Upper lobe of left lung (tissue), 5 donors: ENCODE measurements around the gene RPS23.

GRCh38 chr5:79112223-79113437 is 1.0 kb downstream of the BHMT start:
- PRO-cap, 2 experiments, result no peak in any of the 2 experiments
- RAMPAGE, long total RNA, 4 experiments, result no peak in any of the 4 experiments

- PRO-cap, 2 experiments, result no peak in any of the 2 experiments
- RAMPAGE, long total RNA, 4 experiments, result start-site peak on the plus strand in 2 of 4 experiments, at chr5:79277919-79278042 at its widest, 7 to 20 reads per replicate
Observed at GRCh38 chr5:79277695-79278189, 41.8 kb downstream of the JMY start.

DNA sequence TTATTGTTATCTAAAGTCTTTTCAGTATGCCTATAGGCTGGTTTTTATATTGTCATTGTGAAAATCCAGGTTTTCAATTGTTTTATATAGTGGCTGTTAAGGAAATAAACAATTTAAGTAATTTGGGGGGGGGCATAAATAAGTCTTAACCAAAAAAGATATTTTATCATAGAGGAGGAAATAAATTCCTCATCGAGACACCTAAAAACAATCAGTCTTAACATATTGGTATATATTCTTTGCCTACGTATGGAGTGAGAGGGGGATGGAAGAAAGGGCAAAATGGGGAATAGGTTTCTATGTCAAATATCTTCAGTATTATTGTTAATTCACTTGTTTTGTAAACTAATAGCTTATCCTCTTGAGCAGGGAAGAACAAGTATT is 53.7 kb downstream of the JMY start:
- PRO-cap, 2 experiments, result no peak in any of the 2 experiments
- RAMPAGE, long total RNA, 4 experiments, result no peak in any of the 4 experiments

DNA sequence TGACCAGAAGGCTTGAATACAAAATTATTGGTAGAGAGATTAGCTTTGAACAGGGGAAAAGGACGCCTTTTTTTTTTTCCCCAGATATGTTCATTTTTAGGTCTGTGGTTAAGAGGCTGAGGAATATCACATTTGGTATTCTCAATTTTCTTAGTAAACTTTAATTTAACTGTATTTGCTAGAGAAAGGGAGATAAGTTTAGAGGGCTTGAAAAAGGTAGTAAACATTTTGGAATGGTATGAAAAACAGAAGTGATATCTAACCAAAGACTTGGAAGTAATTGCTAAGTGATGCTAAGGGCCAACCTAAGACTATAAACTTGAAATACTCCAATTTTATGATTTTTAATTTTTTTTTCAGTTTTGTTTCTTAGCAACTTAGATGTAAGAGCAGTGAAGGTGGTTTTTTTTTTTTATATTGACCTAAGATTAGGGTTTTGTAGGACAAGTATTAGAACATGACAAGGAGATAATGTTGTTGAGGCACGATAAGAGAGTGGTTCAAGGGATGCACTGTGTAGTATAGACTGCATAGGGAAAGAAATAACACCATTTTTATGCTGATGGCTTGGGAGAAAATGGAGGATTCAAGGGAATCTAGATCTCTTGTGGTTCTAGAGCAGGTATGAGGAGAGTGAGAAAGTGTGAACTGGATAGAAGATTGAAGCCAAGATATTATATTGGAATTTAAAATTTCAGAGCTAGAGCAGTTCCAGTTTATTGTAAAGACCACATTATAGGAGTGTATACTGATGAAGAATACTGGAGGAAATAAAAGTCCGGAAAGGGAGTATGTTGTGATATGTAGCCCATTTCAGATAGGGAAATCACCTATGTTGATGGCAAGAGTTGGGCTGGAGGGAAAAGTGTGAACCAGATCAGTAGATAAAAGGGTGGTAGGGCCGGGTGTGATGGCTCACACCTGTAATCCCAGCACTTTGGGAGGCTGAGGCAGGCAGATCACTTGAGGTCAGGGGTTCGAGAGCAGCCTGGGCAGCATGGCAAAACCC is 27.1 kb downstream of the TENT2 start:
- PRO-cap, 2 experiments, result no peak in any of the 2 experiments
- RAMPAGE, long total RNA, 4 experiments, result start-site peak on the plus strand in 1 of 4 experiments, centred at position 400 of the sequence, 12 reads per replicate

DNA sequence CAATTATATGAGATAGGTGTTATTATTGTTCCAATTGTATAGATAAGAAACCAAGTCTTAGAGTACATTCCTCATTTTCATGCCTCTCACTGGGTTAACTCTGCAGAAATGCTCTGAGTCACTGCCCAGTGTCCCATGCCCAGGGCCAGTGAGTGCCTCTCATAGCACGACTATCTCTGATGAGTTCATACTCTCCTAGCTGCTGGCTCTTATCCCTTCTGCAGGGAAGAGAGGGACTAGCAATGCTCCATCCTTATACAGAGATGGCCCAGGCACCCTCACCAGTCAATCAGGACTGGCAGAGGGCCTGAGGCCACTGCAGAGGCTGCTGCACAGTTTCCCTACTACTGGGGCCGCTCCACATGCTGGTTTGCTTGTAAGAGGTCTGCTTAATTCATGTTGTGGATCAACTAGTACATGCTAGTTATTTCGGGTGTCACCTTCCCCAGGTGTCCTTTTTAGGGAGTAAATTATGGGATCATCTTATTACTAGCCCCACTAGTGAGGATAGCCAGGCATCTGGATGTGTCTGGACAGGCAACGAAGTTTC is 54.7 kb downstream of the CMYA5 start:
- PRO-cap, 2 experiments, result no peak in any of the 2 experiments
- RAMPAGE, long total RNA, 4 experiments, result no peak in any of the 4 experiments

GRCh38 chr5:79753833-79754238 is 64.2 kb downstream of the CMYA5 start:
- PRO-cap, 2 experiments, result no peak in any of the 2 experiments
- RAMPAGE, long total RNA, 4 experiments, result no peak in any of the 4 experiments

DNA sequence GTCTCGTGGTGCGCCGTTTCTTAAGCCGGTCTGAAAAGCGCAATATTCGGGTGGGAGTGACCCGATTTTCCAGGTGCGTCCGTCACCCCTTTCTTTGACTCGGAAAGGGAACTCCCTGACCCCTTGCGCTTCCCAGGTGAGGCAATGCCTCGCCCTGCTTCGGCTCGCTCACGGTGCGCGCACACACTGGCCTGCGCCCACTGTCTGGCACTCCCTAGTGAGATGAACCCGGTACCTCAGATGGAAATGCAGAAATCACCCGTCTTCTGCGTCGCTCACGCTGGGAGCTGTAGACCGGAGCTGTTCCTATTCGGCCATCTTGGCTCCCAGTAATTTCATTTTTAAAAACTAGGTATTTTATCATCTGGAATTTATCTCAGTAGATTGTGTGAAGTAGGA is 95.0 kb downstream of the CMYA5 start:
- PRO-cap, 2 experiments, result no peak in any of the 2 experiments
- RAMPAGE, long total RNA, 4 experiments, result no peak in any of the 4 experiments

- PRO-cap, 2 experiments, result no peak in any of the 2 experiments
- RAMPAGE, long total RNA, 4 experiments, result no peak in any of the 4 experiments
Observed at GRCh38 chr5:80055615-80056323, 20.6 kb downstream of the THBS4 start.

- PRO-cap, 2 experiments, result no peak in any of the 2 experiments
- RAMPAGE, long total RNA, 4 experiments, result no peak in any of the 4 experiments
Observed at GRCh38 chr5:80079893-80080141, 44.7 kb downstream of the THBS4 start.

- PRO-cap, 2 experiments, result peak in 1 of 2 experiments; most common plus-strand start chr5:81081632 (in 1)
- RAMPAGE, long total RNA, 4 experiments, result no peak in any of the 4 experiments
Observed at GRCh38 chr5:81081177-81081938, 121.2 kb downstream of the RASGRF2 start.

GRCh38 chr5:81234680-81235698 is 1.9 kb downstream of the CKMT2 start:
- PRO-cap, 2 experiments, result no peak in any of the 2 experiments
- RAMPAGE, long total RNA, 4 experiments, result no peak in any of the 4 experiments

- PRO-cap, 2 experiments, result no peak in any of the 2 experiments
- RAMPAGE, long total RNA, 4 experiments, result no peak in any of the 4 experiments
Observed at GRCh38 chr5:81254796-81255538, 21.8 kb downstream of the CKMT2 start.

DNA sequence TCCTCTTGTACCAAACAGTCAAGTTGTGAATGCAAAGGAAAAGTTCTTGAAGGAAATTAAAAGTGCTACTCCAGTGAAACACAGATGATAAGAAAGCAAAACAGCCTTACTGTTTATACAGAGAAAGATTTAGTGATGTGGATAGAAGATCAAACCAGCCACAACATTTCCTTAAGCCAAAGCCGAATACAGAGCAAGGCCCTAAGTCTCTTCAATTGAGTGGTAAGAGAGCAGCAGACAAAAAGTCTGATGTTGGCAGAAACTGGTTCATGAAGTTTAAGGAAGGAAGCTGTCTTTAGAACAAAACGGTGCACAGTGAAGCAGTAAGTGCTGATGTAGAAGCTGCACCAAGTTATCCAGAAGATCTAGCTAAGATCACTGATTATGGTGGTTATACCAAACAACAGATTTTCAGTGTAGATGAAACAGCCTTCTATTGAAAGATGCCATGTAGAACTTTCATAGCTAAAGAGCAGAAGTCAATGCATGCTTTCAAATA is 144.2 kb upstream of the ACOT12 start:
- PRO-cap, 2 experiments, result no peak in any of the 2 experiments
- RAMPAGE, long total RNA, 4 experiments, result no peak in any of the 4 experiments

DNA sequence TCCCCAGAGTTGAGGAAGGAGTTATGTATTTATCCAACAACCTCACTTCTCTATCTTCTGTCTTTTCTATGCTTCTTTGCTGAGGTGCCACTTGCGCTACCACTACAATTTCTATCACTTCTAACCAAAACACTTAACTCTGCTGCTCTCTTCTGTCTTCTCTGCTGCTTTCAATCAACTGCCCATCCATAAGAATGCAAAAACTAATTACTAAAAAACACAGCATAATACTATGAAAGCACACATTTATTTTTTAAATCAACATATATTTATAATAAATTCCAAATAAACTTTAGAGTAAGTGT is 27.1 kb downstream of the SSBP2 start:
- PRO-cap, 2 experiments, result no peak in any of the 2 experiments
- RAMPAGE, long total RNA, 4 experiments, result start-site peak on the minus strand in 1 of 4 experiments, centred at position 205 of the sequence, 15 reads per replicate

- PRO-cap, 2 experiments, result peak in 1 of 2 experiments; most common plus-strand start chr5:81852080 (in 1); most common minus-strand start chr5:81851916 (in 1)
- RAMPAGE, long total RNA, 4 experiments, result no peak in any of the 4 experiments
Observed at GRCh38 chr5:81851285-81852281, 100.7 kb upstream of the SSBP2 start.

DNA sequence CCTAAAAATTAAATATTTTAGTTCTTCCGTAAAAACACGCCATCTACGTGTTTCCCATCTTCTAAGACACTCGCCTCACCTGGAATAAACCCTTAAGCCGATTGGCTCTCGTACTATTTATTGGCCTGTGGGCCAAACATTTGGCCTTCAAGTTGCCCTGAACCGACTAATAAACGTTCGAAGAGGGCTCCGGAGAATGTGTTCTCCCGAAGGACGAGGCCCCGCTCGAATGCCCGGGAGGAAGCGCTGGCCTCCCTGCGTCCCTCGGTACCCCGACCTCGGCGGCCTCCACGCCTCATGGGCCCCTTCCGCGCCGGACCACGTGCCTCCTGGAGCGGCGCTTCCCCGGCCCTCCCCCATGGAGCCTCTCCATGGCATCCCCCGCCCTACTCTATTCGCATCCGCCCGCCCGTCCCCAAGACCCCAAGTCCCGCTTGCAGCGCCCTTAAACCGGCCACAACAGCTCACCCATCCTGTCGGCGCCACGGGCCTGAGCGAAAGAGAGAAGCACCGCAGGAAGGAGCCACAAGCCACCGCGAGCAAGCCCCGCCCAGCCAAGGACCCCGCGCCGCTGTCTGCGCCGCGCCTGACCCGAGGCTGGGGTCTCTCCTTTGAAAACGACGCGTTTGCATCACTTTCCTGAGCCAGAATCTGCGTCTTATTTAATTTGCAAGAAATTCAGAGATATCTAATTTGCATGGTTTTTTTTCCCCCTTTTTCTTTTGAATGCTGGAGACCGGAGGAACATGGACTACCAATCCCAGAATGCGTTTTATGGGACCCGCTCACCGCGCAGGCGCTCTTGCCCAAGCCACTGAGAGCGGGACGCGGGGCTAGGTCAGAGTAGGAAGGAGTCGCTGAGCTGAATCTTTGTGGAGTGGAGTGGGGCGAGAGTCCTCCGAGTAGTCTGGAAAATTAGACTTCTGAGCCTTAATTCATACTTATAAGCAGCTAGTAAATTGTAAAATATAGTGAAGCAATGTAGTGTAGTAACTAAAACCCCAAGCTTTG is at the start of gene RPS23:
TSS of gene RPS23 (minus strand) at position 503 of the 1,011 bp plus-strand sequence.
- PRO-cap, 2 experiments, result peak in 2 of 2 experiments; most common plus-strand start position 817 of the sequence (in 1); most common minus-strand start position 492 of the sequence (in 1)
- RAMPAGE, long total RNA, 4 experiments, result start-site peak on the plus strand in 2 of 4 experiments, centred at positions 772 to 824 of the sequence, 32 to 38 reads per replicate; start-site peak on the minus strand in 4 of 4 experiments, centred at positions 501 to 517 of the sequence, 1,519 to 22,198 reads per replicate

DNA sequence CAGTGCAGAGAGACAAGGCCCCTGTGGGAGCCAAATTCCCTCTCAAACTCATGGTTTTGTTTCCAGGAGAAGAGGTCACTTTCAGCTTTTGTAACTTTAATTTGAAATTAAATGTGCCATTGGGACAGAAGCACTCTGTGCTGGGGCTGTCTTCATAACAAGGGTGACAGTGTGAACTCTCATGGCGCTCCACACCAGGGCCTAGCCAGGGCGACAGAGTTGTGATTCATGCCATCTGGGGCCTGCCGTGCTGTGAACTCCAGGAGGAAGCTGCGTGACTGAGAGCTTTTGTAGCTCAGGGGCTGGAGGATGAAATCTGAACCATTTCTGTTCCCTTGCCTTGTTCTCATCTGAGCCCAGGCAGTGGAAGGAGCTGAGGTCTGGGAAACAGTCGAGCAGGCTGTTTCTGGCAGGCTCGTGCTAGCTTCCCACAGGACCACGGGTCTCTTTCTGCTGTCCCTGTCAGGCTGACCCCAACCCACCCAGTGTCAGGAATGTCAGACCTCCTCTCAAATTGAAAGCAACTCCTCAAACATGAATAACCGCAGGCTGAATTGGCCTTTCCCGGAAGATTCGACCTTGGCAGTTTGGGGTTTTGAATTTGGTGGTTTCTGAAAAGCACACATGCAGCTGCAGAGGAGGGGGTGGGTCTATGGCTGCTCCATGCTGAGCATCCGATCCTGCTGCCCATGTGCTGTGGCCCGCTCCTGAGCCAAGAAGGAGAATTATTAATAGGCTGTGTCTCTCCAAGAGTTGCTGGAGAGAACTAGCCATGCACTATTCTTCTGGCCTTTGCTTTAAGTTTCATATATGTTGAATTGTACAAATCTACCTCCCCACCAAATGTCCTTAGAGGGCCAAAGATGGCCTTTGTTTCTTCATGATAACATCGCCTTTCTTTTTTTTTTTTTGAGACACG is 69.2 kb upstream of the RPS23 start:
- PRO-cap, 2 experiments, result no peak in any of the 2 experiments
- RAMPAGE, long total RNA, 4 experiments, result no peak in any of the 4 experiments

- PRO-cap, 2 experiments, result no peak in any of the 2 experiments
- RAMPAGE, long total RNA, 4 experiments, result no peak in any of the 4 experiments
Observed at GRCh38 chr5:83095814-83096260, 18.5 kb downstream of the XRCC4 start.

DNA sequence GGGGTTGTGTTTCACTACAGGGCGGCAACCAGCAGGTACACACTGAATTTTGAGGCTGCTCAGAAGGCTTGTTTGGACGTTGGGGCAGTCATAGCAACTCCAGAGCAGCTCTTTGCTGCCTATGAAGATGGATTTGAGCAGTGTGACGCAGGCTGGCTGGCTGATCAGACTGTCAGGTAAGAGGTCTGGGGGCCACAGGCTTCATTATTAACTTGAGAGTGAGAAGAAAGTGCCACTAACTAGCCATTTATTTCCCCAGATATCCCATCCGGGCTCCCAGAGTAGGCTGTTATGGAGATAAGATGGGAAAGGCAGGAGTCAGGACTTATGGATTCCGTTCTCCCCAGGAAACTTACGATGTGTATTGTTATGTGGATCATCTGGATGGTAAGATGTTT is 22.0 kb downstream of the VCAN start:
- PRO-cap, 2 experiments, result no peak in any of the 2 experiments
- RAMPAGE, long total RNA, 4 experiments, result no peak in any of the 4 experiments

DNA sequence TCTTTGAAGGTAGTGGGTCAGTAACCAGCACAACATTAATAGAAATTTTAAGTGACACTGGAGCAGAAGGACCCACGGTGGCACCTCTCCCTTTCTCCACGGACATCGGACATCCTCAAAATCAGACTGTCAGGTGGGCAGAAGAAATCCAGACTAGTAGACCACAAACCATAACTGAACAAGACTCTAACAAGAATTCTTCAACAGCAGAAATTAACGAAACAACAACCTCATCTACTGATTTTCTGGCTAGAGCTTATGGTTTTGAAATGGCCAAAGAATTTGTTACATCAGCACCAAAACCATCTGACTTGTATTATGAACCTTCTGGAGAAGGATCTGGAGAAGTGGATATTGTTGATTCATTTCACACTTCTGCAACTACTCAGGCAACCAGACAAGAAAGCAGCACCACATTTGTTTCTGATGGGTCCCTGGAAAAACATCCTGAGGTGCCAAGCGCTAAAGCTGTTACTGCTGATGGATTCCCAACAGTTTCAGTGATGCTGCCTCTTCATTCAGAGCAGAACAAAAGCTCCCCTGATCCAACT is 68.5 kb downstream of the VCAN start:
- PRO-cap, 2 experiments, result no peak in any of the 2 experiments
- RAMPAGE, long total RNA, 4 experiments, result no peak in any of the 4 experiments